Aorta (tissue), 1 donor: ENCODE measurements around the genes ZC3H10, SMARCC2 and MIP.

GRCh38 chr12:55931860-55932988 is 1.3 kb downstream of the DGKA start:
- PRO-cap = no peak

- PRO-cap = no peak
Measured at GRCh38 chr12:55977546-55978123, 3.8 kb downstream of the RAB5B start.

DNA sequence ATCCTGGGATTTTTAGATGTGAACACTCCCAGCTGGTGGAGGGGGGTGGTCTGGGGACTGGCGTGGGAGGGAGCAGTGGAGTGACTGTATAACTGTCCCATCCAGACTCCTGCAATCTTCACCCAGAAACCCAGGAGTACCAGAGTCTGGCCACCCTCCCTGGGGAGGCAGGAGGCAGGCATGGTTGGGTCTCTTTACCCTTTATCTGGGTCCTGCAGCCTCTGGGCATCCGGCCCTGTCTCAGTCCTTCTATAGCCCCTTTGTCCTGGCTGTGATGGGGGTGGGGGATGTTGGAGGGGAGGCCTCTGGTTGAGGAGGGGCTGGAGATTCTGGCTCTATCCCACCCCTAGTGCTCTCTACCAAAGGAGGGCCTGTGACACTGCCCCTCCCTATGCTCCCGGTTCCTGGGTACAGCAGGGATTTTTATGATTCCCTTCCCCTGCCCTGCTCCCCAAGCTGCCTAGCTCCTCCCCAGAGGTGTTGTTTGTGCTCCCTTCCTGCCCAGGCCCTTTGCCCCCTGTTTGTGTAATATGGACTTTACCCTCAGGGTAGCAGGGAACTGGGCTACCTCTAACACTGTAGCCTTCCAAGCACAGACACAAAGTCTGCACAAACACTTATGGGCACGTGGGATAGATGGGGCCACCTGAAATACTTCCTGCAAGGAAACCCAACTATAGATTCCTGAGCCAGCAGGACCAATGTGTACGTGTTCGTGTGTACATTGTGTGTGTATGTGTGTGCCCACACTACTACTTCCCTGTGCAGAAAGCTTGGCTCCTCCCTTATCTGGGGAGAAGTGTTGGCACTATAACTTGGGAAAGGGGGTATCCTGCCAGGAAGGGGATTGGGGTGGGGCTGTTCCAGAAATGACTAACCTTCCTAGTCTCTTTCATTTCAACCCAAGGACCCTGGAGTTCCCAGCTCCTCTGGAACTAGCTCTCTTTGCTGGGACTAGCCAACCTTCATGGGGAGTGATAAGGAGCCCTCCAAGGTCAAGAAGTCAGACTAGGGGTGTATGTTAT is 1.8 kb downstream of the ERBB3 start:
- PRO-cap = no peak

GRCh38 chr12:56117591-56118712 is at the start of gene ZC3H10:
TSS of gene ZC3H10 (plus strand) at chr12:56118266.
- PRO-cap = unidirectional peak, plus-strand start at chr12:56118220

DNA sequence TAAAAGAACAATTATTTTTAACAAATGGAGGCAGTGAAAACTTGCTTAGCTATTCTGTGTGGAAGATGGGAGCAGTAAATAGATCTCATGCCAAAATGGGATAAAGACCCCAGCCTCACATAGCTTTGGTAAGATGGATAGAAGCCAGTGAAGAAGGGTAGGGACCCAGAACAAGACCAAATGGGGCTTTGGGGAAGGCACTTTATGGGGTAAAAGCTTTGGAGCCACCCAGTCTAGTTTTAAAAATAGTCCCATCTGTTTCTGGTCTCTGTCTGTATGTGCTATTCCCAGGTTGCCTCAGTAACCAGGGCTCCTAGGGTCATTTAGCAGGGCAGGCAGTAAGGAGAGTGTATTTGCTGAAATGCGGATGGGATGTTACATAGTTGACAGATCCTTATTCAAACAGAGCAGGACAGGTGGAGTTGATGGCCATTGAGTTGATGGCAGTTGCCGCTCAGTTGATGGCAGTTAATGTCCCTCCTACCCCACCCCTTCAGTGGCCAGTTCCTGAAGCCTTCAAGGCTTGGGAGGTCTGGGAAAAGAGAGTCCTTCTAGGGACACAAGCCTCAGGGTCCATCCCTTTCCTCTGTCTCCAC is 4.5 kb downstream of the ZC3H10 start:
- PRO-cap = no peak

- PRO-cap = no peak
Measured at GRCh38 chr12:56188213-56188507, 1.1 kb downstream of the SMARCC2 start.

GRCh38 chr12:56188508-56189033 is 712 bp downstream of the SMARCC2 start:
- PRO-cap = no peak

DNA sequence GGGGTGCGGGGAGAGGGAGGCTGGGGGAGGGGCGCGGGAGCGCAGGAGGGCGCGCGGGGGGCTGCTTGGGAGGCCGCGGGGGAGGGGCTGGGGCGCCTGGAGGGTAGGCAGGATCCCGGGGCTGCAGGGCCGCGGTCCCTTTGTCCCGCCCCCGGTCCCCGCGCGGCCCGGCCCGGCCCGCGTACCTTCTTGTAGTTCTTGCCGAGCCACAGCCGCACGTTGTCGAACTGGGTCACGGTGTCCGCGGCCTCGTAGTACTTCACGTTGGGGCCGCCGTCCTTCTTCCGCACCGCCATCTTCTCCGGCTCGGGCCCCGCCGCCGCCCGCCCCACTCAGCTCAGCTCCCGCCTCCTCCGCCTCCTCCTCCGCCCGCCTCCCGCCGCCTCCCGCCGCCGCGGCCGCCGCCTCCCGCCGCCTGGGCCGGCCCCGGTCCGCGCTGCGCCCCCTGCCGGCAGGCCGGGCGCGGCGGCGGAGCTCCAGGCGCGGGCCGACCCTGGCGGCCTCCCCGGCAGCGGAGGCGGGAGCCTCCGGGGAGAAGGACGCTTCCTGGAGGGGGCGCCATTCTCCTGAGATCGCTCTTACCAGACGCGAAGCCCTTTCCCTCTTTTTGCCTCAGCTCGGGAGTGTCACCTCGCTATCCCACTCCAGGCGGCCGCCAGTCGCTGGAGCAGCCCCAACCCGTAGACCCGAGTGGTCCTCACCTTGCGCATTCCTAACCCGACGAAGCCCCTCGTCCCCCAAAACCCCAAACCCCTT is at the start of gene SMARCC2:
TSS of gene SMARCC2 (minus strand) at position 318 of the 756 bp plus-strand sequence.
- PRO-cap = bidirectional peak, plus-strand start at position 511 of the sequence, minus-strand start at position 308 of the sequence

- PRO-cap = no peak
Measured at GRCh38 chr12:56314543-56315263, 1.1 kb downstream of the CNPY2 start.

GRCh38 chr12:56336419-56337024 is 2.2 kb upstream of the IL23A start:
- PRO-cap = no peak

DNA sequence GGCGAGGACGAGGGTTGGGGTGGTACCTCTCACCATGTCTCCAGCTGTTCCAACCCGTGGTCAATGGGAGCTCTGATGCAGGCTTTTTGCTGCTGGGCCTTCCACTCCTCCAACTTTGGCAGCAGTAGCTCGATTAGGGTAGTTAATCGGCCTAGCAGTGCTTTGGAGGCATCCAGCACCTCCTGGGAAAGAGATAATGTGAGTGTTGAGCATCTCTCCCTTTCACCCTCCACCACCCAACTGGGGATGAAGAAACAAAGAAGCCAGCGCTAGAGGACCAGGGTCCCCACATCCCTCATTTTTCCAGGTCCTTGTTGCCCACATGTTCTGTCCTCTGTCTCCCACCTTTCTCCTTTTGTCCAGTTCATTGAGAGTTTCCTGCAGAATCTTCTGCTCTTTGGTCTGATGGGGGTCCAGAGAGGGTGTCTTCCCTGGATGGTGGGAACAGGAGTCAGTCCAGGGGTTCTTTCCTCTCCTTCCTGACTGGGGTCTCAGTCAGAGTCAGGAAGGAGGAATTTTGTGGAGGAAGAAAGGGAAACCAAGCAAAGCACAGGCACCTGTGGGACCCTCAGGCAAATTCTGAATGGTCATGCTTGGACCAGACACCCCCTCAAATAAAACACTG is 5.4 kb downstream of the STAT2 start:
- PRO-cap = no peak

GRCh38 chr12:56454596-56454795 is at the start of gene MIP:
TSS of gene MIP (minus strand) at chr12:56454657.
- PRO-cap = no peak

DNA sequence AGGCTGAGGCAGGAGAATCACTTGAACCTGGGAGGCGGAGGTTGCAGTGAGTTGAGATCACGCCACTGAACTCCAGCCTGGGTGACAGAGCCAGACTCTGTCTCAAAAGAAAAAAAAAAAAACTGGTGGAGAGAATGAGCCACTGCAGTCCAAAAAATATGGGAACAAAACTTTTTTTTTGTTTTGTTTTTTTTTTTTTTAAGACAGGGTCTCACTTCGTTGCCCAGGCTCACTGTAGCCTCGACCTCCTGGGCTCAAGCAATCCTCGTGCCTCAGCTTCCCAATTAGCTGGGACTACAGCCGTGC is 3.7 kb upstream of the SPRYD4 start:
- PRO-cap = no peak

DNA sequence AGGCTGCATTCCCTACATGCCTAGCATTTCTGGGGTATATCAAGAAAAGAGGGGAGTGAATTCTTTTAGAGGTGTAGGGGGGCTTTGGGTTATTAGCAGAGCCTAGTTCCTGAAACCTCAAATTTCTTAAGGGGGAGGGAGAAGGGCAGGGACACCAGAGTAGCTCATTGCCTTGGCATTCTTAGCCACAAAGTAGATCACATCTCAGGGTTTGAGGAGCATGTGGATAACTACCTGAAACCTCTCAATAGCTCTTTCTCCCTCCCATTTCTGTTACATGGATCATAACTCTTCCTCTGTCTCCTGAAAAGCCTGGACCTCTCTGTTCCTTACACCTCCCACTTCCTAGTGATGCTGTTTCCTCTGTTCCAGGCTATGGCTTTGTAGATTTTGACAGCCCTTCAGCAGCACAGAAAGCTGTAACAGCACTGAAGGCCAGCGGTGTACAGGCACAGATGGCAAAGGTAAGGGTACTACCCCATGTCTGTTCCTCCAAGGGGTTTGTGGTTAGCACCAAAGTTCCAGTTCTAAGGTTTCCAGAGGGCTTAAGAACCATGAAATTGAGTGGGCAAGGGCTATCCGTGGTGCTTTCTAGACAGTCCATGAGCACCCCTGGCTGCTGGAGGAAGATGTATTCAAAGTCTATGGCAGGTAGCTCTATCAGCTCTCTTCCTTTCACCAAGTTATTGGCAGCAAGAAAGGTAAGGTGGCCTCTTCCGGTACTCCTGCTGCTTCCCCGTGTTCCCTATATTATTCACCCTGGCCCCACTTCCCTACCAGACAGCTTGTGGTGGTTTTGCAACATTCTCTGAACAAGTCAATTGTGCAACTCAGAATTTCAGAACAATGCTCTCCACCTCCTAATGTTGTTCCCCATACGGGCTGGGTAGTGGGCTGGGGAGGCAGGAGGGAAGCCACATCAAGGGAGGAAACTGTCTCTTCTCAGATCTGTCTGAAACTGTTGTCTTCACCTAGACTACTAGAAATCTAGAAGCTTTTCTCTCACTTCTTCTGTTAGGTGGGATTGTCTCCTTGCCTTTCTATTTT is 48.2 kb downstream of the RBMS2 start:
- PRO-cap = unidirectional peak, plus-strand start at position 876 of the sequence

DNA sequence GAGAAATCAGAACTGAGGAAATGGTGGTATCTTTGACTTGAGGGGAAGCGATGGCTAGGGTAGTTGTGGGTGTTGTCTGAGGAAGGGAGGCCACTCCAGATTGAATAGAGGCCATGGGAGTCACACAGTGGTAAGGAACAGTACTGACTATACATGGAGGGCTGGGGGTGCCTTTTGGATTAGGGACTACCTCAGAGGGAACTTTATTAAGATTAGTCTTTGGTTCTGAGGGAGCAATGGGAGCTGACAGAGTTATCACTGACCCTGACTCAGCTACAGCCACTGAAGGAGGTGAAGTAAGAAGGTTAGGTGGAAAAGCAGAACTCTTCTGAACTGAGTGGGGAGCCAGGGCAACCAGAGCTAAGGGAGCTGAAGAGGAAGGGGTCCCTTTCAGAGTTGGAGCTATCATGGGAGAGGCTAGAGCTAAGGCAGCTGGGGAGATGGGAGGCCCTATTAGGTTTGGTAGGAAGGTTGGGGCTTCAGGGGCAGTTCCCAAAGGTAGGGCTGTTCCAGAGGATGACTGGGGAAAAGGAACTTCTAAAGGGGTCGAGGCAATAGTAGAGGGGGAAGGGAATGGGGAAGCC is 4.2 kb downstream of the NACA start:
- PRO-cap = no peak

DNA sequence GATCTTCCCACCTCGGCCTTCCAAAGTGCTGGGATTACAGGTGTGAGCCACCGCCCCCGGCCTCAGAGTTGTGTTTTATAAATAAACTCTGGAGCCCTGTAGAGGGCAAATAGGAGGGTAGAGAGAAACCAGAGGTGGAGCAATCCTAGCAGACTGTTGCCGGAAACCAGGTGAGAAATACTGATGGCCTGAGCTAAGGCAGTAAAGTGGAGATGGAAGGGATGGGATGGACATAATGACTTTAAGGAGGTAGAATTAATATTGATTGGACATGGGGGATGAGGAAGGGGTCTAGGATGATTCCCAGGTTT is 2.6 kb upstream of the HSD17B6 start:
- PRO-cap = no peak

DNA sequence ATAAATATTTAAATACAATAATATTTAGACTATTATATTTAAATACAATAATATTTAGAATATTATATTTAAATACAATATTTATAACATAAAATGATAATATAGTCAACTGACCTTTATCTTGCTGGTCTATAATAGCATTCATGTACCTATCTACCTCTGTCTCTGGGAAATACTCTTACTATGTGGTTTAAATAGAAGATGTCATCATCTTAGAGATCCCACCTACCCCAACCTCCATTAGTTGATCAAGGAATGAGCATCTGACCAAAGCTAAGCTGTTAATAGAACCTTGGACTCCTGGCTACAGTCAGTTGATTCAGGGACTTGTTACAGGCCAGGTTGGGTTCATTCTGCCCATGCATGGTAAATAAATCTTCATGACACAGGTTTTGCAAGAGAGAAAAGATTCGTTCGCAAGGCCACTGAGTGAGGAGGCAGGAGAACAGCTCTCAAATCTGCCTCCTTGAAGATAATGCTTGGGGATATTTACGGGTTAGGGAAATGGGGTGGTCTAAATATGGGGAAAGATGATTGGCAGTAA is 19.6 kb downstream of the SDR9C7 start:
- PRO-cap = no peak

GRCh38 chr12:56932285-56932765 is 1.9 kb downstream of the SDR9C7 start:
- PRO-cap = no peak

DNA sequence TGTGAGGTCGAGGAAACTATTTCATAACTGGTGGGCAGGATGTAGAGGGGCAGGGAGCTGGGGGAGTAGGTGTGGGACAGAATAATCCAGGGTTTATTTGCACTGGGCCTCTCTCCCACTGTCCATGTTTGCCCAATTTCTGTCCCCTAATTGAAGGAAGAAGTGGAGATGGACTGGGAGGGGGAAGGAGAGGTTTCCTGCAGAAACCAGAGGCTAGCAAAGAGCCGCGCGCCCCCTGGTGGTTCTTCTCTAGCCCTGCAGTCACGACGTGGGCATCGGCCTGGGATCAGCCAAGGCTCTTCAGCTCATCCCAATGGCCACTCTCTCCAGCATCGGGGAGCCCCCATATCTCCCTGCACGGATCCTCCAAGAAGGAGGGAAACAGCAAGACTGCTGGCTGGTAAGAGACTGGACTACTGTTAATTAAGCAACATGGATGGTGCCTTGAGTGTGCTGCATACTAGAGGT is 6.8 kb upstream of the GPR182 start:
- PRO-cap = no peak

GRCh38 chr12:57095963-57096769 is 7.3 kb downstream of the NAB2 start:
- PRO-cap = no peak